ENCODE results near the gene GPR65.

GRCh38 chr14:88004858-88005713, at the start of gene GPR65:
Gene GPR65, plus strand, starts transcription at chr14:88005135.
- PRO-cap: no peak

DNA sequence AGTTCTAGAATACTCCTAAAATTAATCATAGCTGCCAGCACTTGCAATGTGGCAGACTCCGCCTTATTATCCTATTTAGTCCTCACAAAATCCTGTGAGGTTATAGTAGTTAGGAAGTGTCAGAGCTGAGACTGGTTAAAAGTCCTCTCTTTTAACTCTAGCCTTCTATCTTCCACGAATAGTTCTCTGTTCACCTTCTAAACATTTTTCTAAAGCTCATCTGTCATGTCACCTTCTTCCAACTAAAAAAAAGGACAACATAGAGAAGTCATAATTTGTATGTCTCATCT, 74.3 kb downstream of the KCNK10 start:
- PRO-cap: no peak

DNA sequence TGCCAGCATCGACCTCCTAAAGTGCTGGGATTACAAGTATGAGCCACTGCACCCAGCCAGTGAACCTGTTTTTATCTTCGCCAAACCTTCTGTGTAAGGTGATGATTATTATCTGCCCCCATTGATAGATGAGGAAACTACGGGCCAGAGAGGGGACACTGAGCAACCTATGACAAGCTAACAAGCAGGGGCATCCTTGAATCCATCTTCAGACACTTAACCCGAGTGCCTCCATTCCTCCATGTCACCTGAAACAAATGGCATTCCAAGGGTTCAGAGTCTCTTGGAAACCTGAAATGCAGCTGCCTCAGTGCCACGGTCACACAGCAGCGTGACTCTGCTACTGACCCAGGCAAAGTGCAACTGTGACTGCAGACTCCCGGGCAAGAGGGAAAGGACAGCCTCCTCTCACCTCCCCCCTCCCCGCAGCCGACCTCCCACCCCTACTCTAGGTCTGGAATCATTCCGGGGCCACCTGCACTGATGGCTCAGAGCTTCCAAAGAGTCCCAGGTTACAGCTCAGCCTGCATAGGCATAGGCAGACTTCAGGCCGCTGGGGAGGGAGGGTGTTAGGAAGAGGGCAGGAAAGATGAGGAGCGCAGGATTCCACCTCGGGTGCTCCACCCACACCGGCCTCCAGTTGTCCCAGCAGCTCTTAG, 53.3 kb downstream of the KCNK10 start:
- PRO-cap: no peak

DNA sequence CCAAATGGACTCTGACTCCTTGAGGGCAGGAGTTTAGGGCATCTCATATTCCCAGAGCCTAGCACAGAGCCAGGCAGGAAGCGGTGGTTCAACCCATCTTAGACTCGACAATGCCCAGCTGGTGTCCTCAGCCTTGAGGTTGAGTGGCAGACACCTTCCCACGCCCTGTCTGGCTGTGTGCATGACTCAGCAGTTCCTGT, 176.0 kb downstream of the TTC8 start:
- PRO-cap: no peak

DNA sequence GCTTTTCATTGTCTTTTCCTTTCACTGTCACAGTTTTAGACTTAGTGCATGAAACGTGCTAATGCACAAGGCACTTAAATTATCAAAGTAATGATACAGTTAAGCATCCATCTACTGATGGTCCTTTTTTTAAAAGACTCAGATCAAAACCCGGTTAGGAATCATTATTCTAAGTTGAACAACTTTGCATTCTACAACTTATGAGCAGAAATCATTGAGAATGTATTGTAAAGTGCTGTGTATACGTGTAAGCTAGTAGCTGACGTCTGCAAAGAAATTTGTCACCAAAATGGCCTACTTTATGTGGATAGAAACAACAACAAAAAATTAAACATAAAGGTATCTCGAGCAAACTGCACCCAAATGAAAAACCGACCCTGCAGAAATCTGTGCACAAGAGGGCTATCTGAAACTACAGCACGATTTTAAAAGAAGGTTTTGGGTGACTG, 200.4 kb upstream of the FOXN3 start:
- PRO-cap: no peak

- PRO-cap: no peak
Measured at GRCh38 chr14:89700694-89701027, 253.9 kb downstream of the EFCAB11 start.

DNA sequence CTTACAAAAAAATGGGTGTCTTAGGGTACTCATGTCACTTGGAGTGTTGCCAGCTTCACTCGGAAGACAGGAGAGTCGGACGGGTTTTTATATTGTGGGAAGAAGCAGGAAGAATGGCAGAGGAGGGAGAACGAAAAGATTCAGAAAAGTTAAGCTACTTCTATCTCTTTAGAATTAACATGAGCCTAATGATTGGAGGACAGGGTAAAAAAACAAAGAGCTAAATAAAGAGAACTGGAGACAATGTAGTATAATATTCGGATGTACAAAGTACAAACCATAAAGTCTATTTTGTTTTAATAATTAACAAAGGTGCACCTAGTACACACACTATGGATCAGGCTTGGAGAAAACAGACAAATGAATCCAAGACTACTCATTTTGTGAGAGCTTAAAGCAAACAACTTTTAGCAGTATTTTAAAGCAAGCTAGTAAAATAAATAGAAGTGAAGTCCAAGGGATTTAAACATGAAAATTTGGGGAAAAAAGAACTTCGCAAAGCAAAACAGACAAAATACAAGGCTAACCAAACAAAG, 43.8 kb downstream of the EFCAB11 start:
- PRO-cap: no peak

DNA sequence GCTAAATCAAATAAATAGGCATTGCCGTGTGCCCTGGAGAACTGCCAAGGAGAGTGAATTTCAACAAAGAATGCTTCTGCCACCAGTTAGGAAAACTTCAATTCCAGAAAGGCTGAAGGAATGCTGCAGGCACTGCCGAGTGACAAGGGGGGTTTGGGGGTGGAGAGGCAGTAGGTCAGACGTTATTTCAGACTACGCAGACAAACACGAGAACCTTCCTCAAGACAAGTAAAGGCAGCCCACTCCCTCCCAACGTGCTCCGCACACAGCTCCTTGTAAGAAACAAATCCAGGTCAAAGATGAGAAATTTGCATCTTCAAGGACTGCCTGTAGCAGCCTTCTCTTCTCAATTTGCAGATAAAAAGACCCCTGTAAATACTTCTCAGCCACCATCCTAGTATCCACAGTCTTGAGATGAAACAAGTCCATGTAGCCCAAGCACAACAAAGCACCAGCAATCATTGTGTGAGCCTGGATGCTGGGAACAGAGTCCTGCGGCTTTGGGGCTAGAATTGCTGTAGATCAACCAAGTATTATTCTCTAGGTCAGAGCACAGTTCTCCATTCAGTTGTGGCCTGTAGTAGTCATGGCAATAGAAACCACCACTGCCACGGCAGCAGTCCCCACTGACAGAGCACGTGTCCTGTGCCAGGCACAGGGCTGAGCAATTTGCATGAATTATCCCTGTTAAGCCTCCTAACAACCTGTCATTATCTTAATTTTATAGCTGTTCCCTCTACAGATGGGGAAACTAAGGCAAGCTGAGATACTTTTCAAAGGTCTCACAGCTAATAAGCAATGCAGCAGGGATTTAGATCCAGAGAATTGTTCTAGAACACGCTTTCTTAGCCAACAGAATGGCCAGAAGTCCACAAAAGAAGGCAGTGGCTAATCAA, 43.1 kb downstream of the EFCAB11 start:
- PRO-cap: no peak

GRCh38 chr14:89957803-89958257, 2.1 kb downstream of the TDP1 start:
- PRO-cap: no peak

DNA sequence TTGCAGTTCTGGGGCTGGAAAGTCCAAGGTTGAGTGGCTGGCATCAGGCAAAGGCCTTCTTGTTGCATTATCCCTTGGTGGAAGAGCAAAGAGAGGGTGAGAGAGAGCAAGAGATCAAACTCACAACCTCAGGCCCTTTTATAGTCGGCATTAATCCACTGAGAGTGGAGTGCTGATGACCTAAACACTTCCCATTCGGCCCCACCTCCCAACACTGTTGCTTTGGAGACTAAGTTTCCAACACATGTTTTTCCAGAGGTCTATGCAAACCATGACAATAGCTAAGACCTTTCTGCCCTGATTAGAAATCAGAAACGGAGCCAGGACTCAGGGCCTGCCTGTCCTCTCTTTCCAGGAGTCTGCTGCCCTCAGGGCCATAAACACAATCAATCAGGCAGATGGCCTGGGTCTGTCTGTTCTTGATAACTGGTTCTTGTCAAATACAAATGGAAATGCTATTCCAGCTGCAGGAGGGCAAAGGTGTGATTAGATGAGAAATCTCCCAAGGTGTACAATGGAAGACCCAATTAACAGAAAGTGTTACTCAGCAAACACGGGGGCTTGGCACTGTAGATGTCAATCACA, 97.2 kb upstream of the PSMC1 start:
- PRO-cap: no peak

DNA sequence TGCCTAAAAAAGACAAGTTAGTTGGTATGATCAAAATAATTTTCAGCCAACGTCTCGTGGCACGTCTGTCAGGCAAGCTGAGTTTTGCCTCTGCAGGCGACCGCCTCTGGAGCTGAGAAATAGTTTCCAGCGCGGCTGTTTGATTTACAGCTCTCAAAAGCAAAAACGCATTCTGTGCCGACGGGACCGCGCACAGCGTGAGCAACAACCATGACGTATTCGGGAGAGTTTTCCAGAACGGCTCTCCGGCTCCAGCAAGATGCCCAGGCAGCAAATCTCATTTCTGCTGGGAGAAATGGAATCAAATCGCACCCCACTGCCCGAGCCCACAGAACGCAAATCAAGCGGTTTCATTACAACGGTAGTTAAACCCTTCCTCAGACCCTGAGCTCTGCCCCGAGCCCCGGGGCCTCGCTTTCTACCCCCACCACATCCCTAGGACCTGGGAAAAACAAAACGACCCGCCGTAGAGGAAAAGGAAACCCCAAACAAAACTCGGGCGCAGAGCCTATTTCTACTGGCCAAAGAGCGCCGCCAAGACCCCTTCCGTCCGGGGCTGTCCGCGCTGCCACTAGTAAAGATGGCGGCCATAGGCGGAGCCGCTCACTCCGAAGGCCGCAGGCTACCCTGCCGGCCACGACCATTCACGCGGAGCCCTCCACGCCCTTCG, 14.1 kb upstream of the CALM1 start:
- PRO-cap: bidirectional peak, plus-strand start outside the sequence, minus-strand start at position 633 of the sequence

DNA sequence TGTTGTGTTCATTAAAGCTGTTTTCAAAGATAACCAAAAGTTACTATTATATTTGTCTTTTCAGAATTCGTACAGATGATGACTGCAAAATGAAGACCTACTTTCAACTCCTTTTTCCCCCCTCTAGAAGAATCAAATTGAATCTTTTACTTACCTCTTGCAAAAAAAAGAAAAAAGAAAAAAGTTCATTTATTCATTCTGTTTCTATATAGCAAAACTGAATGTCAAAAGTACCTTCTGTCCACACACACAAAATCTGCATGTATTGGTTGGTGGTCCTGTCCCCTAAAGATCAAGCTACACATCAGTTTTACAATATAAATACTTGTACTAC, 7.8 kb downstream of the CALM1 start:
- PRO-cap: no peak

DNA sequence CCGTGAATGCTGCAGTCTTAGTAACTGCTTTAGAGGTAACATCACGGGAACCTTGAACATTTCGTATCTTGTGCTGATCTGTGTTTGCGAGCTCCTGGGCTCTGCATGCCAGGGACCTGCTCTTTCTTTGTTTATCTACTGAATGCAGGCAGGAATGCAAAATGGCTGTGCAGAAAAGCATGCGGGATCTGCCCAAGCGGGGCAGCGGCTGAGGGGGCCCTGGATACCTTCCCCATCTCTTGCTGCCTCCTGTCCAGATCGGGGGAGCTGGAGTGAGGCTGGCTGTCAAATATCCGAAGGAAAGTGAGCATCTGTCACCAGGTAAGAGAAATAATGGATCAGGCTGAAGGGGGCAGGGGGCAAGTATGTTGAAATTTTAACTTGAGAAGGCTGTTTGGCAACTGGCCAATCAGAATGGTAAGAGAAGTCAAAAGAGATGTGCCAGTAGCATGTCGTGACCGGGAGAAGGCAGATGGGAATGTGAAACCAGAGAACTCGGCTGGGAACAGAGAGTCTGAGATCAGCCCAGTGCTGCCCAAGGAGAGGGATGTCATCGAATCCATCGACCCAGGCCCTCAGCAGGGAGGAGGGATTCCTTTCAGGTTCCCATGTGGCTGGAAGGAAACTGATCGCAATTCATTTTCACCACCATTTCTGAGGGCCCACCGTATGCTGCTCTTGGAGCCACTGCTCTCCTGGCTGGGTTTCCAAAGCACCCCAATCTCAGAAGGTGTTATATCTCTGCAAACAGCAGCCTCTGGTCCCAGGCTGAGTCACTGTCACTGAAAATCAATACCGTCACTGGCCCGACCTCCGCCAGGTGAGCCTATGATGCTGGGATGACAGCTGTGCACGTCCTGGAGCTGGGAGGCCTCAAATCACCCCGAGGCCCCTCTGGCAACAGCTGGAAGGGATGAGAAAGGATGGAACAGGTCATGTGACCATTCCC, 191.2 kb downstream of the TTC7B start:
- PRO-cap: bidirectional peak, plus-strand start at position 517 of the sequence, minus-strand start at position 275 of the sequence

DNA sequence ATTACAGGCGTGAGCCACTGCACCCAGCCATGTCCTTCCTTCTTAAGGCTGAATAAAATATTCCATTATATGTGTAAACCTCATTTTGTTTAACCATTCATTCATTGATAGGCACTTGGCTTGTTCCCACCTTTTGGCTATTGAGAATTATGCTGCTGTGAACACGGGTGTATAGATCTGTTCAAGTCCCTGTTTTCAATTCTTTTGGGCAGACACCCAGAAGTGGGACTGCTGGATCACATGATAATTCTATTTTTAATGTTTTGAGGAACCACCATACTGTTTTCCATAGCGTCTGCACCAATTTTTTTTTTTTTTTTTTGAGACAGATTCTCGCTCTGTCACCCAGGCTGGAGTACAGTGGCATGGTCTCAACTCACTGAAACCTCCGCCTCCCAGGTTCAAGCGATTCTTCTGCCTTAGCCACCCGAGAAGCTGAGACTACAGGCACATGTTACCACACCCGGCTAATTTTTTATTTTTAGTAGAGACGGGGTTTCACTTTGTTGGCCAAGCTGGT, 185.1 kb downstream of the TTC7B start:
- PRO-cap: no peak

GRCh38 chr14:90664875-90665222, 151.4 kb downstream of the TTC7B start:
- PRO-cap: no peak

- PRO-cap: no peak
Measured at GRCh38 chr14:90696760-90697623, 119.2 kb downstream of the TTC7B start.

- PRO-cap: no peak
Measured at GRCh38 chr14:91075581-91075831, 15.1 kb upstream of the RPS6KA5 start.

GRCh38 chr14:91095329-91095637, 18.6 kb upstream of the DGLUCY start:
- PRO-cap: no peak

GRCh38 chr14:91222019-91222540, 22.4 kb downstream of the GPR68 start:
- PRO-cap: no peak

DNA sequence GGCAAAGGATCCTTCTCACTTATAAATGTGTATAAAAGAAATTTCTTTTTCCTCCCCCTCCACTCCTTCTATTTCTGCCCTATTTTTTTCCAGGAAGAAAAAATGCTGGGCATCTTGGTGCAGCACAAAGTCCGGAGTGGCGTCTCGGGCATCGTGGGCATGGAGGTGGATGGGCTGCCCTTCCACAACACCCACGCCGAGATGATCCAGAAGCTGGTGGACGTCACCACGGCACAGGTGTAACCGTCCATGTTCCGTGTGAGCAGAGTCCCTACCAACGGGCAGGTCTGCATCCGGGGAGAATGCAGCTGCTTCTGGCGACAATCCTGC, 19.9 kb downstream of the GPR68 start:
- PRO-cap: no peak